Gallbladder (tissue), 1 donor: ENCODE measurements around a stretch of chr10.

DNA sequence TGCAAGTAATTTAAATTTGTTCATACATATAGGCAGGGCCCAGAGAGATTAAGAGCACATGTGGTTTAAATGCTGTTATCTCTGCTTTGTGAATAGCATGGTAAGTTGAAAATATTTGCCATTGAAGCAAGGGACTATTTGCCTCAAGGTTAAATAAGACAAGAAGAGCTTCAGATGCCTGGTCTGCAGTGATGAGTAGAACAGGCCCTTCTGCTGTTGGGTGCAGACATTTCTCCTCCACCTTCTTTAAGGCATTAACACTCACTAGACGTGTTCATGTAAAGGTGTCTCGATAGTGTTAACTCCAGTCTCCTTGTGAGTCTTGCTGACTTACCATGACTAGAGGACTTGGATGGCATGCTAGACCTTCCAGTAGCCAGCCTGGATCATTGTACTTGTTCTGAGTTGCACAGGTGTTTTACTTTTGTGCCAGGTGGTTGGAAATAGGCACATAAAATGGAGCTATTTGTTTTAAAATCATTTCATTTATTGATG is 15.5 kb upstream of the AKR1C3 start:
- PRO-cap = unidirectional peak, plus-strand start at position 389 of the sequence

GRCh38 chr10:5403532-5403789 is 1.2 kb downstream of the TUBAL3 start:
- PRO-cap = no peak

- PRO-cap = no peak
Measured at GRCh38 chr10:5452120-5452661, 39.8 kb downstream of the NET1 start.

DNA sequence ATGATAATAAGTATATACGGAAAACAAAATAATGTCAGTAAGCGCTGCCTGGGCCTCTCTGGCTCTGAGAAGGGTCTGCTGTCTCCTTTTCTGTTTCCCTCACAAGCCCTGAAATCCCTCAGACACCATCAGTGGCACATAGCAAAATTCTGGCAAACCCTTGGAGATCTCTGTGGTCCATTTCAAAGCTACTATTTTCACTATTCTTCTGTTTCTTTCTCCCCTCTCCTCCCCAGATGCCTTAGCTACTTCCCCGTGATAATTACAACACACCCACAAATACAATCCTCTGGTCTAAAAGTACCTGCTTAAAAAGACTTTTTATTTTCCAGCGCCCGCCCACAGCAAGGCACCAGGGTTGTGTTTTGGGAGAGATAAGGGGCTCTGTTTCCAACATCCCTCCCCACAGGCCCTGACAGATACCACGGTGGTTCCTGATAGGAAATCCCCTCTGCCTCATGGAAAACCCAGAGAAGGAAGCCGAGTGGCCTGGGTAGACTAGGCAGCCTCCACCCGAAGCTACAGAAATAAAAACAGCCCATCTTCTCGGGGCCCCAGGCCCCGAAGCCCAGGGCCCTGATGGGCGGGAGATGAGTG is 19.9 kb downstream of the CALML5 start:
- PRO-cap = no peak

DNA sequence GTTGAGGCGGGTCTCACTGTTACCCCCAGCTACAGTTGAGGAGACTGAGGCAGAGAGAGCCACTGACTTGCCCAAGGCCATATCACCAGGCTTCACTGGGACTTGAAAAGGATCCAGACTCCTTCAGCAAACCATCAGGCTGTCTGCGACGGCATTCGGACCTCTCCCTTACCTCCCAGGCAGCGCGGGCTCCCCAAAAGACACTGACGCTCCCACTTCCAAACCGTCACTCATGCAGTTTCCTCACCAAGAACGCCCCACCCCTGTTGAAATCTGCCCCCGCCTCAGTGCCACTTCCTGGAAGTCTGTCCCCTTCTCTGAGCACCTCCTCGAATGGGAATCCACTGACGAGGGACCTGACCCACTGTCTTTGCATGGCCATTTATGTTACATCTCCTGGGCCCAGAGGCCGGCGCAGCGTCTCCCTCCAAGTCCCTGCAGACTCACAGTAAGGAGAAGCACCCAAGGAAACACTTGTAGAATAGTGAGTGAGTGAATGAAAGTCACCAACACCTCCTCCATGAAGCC is 11.9 kb downstream of the CALML5 start:
- PRO-cap = no peak

DNA sequence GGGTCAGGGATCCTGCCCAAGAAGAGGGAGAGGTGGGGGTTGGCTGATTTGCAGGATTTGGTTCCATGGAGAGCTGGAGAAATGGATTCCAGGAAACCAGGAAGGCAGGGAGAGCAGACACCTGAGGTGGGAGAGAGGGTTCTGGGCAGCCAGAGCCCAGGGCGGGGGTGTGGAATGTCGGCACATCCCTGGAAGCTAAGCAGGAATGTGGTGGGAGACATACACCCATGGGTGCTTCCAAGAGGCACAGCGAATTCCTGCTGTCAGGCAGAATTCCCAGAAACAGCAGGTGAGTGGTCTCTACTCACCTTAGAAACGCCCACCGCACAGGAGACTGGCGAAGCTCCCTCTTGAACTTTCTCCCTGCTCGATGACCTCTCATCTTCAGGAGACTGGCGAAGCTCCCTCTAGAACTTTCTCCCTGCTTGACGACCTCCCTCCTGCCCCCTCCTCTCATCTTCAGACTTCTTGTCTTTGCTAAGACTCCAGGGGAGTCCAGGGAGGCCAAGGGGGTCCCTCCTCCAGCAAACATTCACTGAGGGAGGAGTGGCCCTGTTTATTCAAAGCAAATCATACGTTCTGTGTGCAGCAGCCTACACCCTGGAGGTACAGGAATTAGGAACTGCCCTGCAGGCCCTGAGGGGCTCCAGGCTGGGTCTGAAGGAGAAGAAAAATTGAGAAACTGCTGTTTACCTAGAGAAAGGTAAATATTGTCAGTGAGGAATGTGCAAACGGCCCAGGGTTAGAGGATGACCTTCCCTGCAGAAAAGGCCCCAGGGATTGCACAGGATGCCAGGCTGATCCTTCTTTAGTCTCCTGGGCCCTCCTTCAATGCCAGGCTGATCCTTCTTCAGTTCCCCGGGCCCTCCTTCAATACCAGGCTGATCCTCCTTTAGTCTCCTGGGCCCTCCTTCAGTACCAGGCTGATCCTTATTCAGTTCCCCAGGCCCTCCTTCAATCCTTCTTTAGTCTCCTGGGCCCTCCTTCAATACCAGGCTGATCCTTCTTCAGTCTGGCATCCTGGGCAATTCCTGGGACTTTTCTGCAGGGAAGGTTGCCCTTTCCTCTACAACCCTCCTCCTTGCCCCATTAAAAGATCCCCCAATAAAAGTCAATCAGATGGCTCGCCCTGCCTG is 5.8 kb downstream of the CALML5 start:
- PRO-cap = no peak

GRCh38 chr10:5572407-5573072 is 47.8 kb downstream of the CALML3 start:
- PRO-cap = no peak

DNA sequence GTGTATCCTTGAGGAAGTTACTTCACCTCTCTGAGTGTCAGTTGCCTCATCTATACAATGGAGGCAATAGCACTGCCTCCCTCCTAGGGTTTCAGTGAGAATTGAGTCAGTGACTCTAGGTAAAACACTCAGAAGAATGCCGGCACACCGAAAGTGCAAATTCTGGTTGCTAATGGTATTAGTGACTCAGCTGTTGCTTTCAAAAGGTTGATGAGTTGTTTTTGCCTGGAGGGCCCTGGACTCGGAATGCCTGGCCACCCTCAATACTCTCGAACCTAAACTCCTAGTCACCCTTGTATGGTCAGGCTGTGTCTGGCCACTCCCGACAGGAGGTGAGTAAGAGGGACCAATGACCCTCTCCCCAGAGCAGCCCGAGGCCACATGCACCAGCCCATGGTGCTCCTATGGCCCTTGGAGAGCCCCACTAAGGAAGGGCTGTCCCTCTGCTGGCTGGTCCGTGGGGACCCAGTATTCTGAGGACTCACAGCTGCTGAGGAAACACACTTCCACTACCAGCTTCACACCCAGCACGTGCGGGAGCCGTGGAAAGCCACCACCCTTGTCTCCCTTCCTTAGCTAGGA is 60.3 kb downstream of the CALML3 start:
- PRO-cap = no peak

- PRO-cap = no peak
Measured at GRCh38 chr10:5620991-5621368, 45.4 kb downstream of the ASB13 start.

DNA sequence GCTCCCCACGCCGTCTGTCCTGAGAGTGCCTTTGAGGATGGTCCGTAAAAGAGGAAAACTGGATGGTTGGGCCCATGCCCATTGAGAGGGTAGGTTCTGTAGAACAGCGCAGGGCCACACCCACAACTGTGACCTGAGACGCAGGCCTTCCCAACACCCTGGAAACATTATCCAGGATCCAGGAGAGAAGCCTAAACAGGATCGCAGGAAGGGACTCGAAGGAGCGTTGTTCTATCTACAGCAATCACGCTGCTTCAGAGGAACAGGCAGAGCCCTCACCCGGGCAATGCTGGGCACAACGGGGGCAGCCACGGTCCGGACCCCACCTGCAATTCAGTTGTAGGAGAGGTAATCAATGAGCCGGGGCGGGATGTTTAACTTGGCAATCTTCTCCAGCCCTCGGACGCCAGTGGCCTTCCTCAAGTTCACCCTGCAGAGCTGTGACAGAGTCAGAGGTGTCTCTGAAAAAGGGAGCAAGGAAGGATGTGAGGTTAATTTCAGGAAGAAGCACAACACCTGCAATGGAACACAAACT is 26.0 kb downstream of the ASB13 start:
- PRO-cap = no peak

- PRO-cap = no peak
Measured at GRCh38 chr10:5684927-5685852, 552 bp downstream of the TASOR2 start.

DNA sequence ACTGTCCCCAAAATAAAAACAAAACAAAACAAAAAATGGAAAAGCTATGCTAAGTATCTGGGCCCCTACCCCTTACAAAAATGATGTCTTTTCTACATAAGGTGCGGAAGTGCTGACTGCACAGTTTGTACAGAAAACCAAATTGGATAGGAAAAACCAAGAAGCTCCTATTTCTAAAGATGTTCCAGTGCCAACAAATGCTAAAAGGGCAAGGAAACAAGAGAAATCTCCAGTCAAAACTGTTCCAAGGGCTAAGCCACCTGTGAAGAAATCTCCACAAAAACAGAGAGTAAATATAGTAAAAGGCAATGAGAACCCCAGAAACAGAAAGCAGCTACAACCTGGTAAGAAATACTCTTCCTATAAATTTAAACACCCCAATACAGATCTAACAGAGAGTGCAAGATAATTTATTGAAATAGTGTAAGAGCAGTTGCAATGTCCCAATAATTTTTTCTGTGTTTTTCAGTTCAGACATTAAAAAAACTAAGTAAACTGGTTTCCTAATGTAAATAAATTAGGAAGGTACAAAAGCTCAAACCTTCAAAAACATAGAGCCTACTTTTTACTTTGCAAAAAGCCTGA is 50.7 kb downstream of the TASOR2 start:
- PRO-cap = no peak

- PRO-cap = no peak
Measured at GRCh38 chr10:5961307-5961936, 15.9 kb downstream of the IL15RA start.

GRCh38 chr10:6022349-6023064 is 39.7 kb downstream of the IL2RA start:
- PRO-cap = bidirectional peak, plus-strand start at chr10:6022925, minus-strand start at chr10:6022659

- PRO-cap = no peak
Measured at GRCh38 chr10:6138477-6138887, 49.6 kb downstream of the RBM17 start.

DNA sequence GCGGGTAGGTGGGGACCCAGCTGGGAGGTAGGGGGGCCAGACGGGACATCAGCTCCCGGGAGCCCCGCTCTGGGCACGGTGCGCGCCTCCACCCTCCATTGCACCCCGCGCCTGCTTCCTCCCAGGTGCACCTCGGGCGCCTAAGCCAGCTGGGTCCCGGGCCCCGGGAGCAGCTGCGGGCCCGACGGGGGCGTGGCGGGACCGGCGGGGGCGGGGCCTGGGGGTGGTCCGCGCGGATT is 39.3 kb upstream of the PFKFB3 start:
- PRO-cap = bidirectional peak, plus-strand start outside the sequence, minus-strand start at position 142 of the sequence

- PRO-cap = no peak
Measured at GRCh38 chr10:6177594-6178942, 24.7 kb upstream of the PFKFB3 start.

DNA sequence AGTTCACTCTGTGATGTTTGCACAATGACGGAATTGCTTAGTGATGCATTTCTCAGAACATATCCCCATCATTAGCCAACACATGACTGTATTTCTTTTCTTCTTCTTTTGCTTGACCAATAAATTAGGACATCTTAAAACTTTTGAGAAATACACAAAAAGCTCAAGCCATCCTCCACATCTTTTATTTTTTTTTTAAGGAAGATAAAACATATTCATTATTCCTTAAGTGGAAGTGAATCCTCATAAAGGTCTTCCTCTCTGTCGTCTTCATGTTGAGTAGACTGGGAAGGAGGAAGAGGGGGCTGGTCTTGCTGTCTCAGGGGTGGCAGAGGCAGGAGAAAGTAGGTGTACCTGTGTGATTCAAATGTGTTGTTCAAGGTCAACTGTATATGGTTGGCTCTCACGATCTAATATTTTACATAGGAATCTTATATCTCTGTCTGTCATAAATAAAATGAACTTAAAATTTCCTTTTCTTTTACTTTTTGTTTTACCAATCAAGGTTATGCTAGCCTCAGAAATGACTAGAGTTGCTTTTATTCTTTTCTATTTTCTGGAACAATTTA is 5.2 kb upstream of the PFKFB3 start:
- PRO-cap = no peak

- PRO-cap = no peak
Measured at GRCh38 chr10:6221945-6222308, 19.2 kb downstream of the PFKFB3 start.

DNA sequence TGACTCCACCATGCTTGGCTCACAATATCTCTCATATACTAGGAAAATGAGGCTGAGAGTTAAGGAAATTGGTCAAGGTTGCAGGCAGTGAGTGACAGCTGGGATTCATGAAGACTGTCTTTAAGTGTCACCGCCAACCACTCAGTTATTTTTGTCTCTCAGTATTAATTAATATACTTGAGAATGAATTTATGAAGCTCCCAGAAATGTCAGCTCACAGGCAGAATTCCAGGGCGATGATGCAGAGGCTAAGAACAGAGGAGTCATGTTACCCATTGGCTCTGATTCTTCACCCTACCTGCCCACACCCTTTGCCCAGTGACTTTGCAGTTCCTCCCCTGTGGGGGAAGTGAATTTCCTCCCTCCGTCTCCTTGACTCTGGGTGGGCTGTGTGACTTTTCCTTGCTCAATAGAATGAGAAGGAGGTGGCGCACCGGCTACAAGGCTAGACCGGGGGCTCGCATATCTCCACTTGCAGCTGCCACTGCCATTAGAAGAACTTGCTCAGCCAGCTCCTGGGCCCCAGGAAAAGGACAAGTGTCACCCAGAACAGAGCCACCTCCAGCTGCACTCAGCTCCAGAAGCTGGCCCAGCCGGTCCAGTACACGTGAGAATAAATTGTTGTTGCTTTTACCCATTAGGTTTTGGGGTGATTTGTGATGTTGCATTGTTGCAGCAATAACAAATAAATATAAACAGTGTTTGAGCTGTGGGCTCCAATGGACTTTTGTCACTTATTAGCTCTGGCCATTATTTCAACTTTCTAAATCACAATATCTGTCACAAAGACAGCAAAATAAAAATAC is 157.1 kb upstream of the PRKCQ start:
- PRO-cap = bidirectional peak, plus-strand start at position 409 of the sequence, minus-strand start at position 147 of the sequence